ENCODE measurements around the genes SRSF1 and GDPD1.

- PRO-cap = no peak
These were observed 5.5 kb downstream of the SRSF1 start for GRCh38 chr17:58001357-58002208.

DNA sequence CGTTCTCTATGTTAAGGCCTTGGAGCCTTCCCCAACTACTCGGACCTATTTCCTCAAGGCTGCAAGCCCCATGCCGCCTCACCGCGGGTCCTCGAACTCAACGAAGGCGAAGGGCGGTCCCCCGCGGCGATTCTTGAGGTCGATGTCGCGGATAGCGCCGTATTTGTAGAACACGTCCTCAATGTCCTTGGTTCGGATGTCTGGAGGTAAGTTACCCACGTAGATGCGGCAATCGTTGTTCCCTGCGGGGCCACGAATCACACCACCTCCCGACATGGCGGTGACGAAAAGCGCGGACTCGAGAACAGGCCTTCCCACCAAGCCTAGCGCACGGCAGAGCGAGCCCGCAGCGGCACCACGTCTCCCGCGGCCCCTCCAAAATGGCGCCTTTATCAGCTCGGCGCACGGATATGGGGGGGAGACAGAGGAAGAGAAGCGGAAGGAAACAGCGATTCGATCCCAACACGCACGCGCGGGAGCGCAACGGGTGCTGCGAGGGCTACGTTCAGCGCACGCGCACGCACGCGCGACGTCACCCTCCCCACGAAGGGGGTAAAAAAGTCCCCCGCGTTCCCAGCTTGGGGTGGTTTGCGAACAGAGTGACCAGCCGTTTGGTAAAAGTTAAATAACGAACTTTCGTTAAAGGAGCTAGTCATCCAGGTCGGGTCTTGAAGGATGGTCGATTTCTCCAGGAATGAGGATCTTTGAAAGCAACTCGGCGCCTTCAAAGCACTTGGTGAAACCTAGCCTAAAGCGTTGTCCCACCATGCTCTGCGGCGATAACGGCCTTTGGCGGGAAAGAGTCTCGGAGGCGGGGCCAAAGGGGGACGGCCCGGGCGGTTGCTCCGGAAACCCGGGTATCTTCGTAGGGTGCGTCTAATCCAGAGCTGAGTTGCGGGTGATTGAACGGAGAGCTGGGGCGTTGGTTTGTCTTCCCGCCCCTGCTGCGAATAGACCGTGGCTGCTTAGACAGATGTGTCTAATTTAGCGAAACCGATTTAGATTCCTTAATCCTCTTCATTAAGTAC, at the start of gene SRSF1:
Gene SRSF1 (minus strand): TSS at position 385 of the 1,028 bp plus-strand sequence.
- PRO-cap = bidirectional peak, plus-strand start at position 568 of the sequence, minus-strand start at position 363 of the sequence; bidirectional peak, plus-strand start at position 890 of the sequence, minus-strand start at position 696 of the sequence

DNA sequence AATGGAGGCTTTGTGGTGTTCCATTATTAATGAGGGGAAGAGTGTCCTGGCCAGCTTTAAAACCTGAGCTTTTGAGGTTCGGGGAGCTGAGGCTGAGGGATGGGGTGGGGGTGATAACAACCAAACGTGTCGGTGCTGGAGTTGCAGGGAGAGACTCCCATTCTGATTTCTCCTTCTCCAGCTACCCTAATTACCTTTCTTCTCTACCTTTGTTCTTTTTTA, 5.6 kb downstream of the DYNLL2 start:
- PRO-cap = no peak

- PRO-cap = no peak
These were observed 8.6 kb downstream of the DYNLL2 start for GRCh38 chr17:58091610-58092401.

DNA sequence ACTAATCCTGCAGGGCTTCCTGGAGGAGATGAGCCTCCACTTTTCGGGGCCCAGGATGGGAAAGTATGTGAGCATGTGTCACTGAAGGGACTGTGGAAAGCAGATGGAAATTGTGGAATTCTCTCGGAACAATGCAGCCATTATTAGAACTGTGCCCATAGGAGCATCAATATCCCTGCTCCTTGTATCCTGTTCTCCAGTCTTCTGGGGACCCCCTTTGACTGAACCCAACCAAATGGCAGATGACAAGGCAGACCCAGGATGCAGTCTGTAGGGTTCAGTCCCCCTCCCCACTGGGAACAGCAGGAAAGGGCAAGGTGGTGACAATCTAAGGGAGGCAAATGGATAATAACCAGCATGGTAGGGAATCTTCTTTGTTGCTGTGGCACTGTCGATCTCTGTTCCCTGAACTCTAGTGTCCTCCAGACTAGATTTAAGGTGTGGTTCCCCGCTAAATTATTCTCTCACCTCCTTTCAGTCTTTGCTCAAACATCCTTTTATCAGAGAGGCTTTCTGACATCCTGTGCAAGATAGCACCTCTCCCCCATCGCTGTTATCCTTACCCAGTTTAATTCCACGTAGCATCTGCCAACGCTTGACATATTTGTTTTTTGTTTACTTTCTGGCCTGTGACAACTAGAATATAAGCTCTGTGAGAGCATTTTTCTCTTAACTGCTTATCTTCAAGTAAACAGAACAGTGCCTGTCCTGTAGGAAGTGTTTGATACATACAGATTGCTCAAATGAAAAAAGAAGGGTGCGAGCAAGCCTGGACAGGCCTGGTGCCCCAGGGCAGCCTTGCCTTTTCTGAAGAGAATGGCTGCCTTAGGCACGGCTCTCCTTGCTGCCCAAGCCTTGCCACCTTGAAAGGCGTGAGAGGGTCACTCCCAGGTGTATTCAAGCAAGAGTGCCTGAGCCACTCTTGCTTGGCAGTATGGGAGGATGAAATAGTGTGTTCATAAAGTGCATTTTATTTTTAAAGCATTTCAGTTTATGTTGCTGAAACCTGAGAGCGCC, 9.5 kb downstream of the DYNLL2 start:
- PRO-cap = no peak

- PRO-cap = no peak
These were observed 11.0 kb downstream of the DYNLL2 start for GRCh38 chr17:58093975-58094820.

DNA sequence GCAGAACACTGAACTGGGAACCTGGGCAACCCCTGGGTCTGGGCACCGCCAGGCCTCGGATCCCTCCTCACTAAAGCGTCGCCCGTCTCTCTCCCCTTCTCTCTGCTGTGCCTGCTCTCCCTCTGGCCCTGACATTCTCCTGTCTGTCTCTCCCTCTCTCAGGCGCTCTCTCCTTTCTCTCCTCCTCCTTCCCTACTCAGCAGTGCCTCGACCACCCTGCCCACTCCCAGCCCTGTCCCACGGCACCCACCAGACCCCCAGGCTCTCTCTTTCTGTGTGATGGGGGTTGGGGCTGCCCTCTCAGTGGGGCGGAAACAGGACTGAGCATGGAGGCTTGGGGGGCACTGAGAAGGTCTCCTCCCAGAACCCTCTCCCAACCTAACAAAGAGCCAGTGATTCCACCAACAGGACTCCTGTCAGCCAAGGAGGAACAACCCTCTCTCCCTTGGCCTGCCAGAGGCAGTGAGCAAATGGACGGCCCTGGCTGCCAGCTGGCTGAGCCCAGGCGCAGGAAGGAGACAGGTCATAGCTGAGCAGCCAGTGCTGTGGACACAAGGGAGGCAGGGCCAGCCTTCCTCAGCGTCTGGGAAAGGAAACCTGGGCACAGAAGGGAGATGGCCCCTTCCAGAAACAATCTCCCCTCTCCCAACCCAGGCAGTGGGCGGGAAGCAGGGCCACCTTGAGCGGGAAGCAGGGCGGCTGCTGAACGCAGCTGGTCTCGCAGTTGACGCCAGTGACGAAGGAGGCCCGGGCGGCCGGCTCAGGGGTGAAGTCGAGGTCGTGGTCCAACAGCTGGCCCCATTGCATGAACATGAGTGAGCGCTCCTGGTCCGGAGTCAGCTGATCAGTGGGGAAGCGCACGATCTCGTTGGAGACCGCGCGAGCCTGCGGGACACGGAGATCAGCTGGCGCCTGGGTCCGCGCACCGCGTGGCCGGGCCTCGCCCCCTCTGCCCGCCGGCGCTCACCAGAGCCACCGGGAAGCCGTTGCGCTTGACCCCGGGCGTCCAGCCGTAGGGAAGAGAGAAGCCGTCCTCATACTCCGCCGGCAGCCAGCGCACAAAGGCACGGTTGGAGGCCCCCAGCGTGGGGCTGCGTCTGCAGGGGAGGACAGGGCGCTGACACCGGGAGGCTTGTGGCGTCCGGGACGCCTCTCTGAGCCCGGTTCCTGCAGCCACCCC, 2.0 kb downstream of the MPO start:
- PRO-cap = no peak

GRCh38 chr17:58309066-58309584, 19.5 kb downstream of the TSPOAP1 start:
- PRO-cap = no peak

DNA sequence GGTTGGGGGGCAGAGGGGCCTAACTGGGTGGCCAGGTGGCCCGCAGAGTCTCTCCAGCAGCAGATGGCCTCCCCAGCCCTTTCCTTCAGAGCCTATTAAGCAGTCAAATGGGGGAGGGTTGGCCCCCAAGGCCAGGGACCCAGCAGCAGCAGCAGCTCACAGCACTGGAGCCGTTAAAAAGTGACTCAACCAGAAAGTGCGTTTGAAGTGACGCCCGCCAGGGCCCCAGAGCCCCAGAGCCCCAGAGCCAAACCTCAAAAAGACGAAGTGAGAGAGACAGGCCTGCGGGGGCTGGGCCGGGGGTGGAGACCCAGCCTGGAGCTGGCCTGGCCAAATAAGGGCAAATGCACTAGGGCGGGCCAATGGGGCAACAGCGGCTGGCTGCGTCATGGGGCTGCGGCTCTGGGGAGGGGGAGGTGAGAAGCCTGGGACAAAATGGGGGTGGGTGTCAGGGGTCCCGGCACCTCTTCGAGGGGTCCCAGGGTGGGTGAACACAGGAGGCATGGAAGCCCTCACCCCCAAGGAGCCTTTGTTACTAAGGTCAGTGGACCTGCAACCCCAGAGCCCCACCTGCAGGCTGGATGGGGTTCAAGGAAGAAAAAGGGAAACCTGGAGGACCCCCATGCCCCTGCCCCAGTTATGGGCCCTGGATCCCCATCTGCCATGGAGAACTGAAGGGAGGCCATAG, 9.5 kb upstream of the TSPOAP1 start:
- PRO-cap = bidirectional peak, plus-strand start at position 433 of the sequence, minus-strand start at position 182 of the sequence

DNA sequence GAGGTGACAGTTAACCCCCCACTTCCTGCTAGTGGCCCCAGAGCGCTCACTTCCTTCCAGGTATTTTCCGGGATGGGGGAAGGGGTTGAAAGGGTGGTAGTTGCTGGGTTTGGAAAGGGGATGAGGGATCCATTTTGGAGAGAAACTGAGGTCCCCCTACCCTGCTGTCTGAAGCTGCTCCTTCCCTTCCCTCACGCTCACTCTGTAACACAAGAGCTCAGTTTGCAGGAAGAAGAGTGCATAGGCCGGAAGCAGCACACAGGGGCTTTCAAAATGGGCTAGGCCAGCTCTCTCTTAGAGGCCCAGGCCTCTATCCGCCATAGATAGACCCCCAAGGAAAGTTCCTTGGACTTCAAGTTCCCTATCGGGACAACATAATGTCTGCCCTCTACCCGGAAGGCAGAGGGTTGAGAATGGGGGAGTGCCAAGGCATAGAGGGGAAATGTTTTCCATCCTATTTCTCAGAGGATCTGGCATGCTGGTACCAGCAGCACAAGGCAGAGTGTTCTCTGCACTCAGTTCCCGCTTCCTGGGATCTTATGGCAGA, 10.9 kb upstream of the TSPOAP1 start:
- PRO-cap = bidirectional peak, plus-strand start at position 464 of the sequence, minus-strand start at position 204 of the sequence

GRCh38 chr17:58364685-58365143, 12.7 kb upstream of the SUPT4H1 start:
- PRO-cap = no peak

GRCh38 chr17:58366020-58366478, 14.0 kb upstream of the SUPT4H1 start:
- PRO-cap = no peak

GRCh38 chr17:58382765-58383197, 30.8 kb upstream of the SUPT4H1 start:
- PRO-cap = no peak

GRCh38 chr17:58488630-58489152, 483 bp upstream of the HSF5 start:
- PRO-cap = no peak

- PRO-cap = no peak
These were observed 2.5 kb upstream of the MTMR4 start for GRCh38 chr17:58516878-58517400.

DNA sequence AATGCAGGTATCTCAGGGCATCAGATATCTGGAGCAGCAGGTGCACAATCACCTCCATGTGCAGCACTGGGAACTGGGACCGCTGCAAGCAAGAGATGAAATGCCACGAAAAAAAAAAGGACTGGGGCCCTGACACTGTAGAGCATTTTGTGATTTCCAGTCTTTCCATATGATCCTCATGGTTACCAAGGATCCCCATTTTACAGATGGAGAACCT, 67.0 kb upstream of the SEPTIN4 start:
- PRO-cap = unidirectional peak, plus-strand start at position 113 of the sequence

DNA sequence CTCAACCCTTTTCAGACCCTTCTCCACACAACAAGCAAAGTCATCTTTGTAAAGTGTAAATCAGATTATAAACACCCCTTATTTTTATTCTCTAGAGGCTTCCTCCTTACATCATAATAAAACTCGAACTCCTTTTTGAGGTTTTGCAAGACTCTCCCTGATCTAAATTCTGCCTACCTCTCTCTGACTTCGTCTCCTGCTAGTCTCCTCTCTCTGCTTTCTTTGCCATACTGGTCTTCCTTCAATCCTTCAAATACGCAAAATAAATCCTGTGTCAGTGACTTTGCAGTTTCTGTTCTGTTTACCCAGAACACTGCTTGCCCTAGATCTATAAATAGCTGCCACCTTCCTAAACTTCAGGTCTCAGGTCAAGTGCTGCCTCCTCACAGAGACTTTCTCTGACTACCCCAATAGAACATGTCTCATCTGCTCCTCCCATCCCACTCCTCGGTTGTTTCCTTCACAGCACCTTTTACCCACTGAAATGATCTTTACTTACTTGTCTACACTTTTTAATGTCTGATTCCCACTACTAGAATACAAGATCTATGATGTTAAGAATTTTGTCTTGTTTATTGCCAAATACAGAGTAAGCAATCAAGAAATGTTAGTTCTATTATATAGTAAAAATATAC, 78.9 kb downstream of the TRIM37 start:
- PRO-cap = no peak

- PRO-cap = bidirectional peak, plus-strand start at chr17:59220569, minus-strand start at chr17:59220385
These were observed at the start of gene GDPD1 for GRCh38 chr17:59220100-59220887. Gene GDPD1 (plus strand): TSS chr17:59220511.

DNA sequence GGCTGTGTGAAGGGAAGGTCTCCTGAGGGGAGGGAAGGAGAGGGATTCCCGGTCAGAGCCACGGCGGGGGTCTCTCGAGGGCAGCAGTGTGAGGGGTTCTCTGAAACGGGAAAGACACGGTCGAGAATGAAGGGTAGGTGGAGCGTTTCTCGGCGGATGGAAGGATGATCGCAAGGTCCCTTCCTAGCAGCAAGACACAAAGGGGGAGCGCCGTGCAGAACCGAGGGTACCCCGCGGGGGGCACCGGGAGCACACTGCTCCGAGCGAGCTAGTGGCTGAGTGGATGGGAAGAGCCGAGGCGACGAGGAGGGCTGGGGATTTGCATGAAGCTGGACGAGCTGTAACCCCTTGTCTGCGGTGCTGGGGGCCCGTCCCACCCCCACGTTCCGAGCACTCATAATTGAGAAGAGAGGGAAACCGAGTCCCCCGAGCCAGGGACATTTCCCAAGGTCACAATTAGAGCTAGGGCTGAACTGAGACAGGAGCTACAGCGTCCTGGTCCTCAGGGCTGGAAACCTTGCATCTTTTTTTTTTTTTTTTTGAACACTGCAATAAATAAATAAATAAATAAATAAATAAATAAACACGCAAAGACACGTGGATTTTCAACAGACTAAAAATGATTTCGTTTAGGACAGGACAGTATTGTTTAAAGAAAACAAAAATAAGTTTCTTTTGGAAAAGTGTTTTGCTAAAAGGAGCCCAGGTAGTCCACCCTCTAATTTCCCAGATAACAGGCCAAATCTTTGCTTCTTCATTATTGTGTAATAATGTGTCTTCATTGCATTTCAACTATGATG, 785 bp downstream of the GDPD1 start:
- PRO-cap = no peak

DNA sequence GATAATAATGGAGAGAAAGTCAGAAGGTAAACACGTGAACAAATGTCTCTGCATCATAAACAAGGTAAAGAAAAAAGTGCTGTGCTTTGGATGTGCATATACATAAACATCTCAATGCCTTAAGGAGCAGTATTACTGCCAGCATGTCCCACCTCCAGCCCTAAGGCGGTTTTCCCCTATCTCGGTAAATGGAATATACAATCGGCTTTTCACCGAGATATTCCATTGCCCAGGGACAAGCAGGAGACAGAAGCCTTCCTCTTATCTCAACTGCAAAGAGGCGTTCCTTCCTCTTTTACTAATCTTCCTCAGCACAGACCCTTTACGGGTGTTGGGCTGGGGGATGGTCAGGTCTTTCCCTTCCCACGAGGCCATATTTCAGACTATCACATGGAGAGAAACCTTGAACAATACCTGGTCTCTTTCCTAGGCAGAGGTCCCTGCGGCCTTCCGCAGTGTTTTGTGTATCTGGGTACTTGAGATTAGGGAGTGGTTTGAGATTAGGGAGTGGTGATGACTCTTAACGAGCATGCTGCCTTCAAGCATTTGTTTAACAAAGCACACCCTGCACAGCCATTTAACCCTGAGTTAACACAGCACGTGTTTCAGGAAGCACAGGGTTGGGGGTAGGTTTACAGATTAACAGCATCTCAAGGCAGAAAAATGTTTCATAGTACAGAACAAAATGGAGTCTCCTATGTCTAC, 41.1 kb upstream of the YPEL2 start:
- PRO-cap = no peak

Data from gallbladder (tissue), 1 donor.